ENCODE measurements around a stretch of chr14.

DNA sequence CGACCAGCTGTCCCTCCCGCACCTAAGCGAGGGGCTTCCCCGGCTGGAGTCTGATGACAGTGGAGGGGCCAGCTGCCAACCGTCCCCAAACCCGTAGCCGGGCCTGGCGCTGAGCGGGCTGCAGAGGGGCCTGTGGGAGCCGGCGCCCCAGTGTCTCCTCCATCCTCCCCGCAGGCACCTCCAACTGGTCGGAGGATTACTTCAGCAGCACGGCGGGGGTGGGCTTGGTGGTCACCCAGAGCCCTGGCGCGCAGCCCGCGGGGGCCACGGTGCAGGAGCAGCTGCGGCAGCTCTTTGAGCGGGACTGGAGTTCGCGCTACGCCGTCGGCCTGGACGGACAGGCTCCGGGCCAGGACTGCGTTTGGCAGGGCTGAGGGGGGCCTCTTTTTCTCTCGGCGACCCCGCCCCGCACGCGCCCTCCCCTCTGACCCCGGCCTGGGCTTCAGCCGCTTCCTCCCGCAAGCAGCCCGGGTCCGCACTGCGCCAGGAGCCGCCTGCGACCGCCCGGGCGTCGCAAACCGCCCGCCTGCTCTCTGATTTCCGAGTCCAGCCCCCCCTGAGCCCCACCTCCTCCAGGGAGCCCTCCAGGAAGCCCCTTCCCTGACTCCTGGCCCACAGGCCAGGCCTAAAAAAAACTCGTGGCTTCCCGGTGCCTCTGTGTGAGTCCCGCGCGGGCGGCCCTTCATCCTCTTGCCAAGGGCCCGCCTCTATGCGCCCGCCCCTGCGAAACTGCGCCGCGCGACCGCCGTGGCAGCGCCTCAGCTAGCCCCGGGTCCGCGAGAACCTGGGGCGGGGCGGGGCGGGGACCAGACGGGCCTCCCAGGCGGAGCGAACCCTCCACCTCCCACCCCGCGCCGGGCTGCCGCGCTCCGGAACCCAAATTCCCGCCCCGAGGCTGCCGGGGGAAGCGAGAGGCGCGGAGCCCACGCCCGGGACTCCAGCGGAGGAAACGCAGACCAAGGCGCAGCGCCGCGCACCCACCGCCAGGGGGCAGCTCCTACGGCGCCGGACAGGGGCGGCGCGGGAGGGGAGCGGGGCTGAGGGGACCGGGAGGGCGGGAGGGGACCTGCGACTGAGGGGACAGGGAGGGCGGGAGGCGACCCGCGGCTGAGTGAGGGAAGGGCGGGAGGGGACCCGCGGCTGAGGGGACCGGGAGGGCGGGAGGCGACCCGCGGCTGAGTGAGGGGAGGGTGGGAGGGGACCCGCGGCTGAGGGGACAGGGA lies 8.3 kb downstream of the PLD4 start:
- PRO-cap, 4 experiments: peak in 4 of 4 experiments; most common plus-strand start position 1,012 of the sequence (in 2); most common minus-strand start position 786 of the sequence (in 2)
- RAMPAGE, long total RNA, 4 experiments: no peak in any of the 4 experiments

DNA sequence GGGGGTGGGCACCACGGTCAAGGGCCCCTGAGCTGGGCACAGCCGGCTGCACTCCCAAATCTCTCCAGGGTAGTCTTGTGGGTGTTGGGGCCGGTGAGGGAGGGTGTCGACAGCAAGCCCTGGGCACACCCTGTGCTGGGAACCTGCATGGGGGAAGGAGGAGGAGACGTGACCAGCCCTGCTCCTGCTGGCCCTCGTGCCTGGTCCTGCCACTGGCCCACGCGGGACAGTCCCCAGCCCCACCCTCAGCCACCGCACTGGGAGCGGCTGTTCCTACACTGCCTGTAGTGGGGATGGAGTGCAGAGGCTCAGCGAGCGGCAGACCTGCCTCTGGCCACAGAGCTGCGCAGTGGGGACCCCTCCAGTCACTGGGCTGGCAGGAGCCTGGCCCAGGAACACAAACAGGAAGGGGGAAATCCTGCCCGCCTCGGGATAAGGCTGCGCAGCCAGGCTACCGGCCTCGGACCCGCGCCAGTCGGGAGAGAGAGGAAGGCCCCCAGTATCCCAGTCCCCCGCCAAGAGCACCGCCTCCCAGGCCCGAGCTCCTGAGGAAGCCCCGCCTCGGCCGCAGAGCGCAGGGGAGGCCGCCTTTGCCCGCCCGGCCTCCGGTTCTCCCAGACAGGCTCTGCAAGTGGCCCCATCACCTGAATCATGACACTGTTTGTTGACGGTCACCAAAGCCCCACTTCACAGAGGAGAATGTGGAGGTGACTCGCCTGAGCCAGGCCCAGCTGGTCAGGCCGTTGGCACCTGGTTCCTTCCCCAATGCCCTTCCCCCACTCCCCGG lies 10.6 kb downstream of the AHNAK2 start:
- PRO-cap, 4 experiments: peak in 1 of 4 experiments; most common plus-strand start position 570 of the sequence (in 1); most common minus-strand start position 484 of the sequence (in 1)
- RAMPAGE, long total RNA, 4 experiments: no peak in any of the 4 experiments

GRCh38 chr14:104977080-104977483 lies 1.1 kb downstream of the AHNAK2 start:
- PRO-cap, 4 experiments: no peak in any of the 4 experiments
- RAMPAGE, long total RNA, 4 experiments: no peak in any of the 4 experiments

- PRO-cap, 4 experiments: peak in 2 of 4 experiments; most common plus-strand start chr14:105033583 (in 1); most common minus-strand start chr14:105033652 (in 1)
- RAMPAGE, long total RNA, 4 experiments: start-site peak on the minus strand in 3 of 4 experiments, at chr14:105033506-105033630 at its widest, 8 to 11 reads per replicate
Measured at GRCh38 chr14:105033295-105034198, 12.7 kb upstream of the CDCA4 start.

- PRO-cap, 4 experiments: no peak in any of the 4 experiments
- RAMPAGE, long total RNA, 4 experiments: no peak in any of the 4 experiments
Measured at GRCh38 chr14:105170855-105171542, 2.4 kb upstream of the JAG2 start.

- PRO-cap, 4 experiments: no peak in any of the 4 experiments
- RAMPAGE, long total RNA, 4 experiments: no peak in any of the 4 experiments
Measured at GRCh38 chr14:105301667-105302185, 925 bp upstream of the BRF1 start.

DNA sequence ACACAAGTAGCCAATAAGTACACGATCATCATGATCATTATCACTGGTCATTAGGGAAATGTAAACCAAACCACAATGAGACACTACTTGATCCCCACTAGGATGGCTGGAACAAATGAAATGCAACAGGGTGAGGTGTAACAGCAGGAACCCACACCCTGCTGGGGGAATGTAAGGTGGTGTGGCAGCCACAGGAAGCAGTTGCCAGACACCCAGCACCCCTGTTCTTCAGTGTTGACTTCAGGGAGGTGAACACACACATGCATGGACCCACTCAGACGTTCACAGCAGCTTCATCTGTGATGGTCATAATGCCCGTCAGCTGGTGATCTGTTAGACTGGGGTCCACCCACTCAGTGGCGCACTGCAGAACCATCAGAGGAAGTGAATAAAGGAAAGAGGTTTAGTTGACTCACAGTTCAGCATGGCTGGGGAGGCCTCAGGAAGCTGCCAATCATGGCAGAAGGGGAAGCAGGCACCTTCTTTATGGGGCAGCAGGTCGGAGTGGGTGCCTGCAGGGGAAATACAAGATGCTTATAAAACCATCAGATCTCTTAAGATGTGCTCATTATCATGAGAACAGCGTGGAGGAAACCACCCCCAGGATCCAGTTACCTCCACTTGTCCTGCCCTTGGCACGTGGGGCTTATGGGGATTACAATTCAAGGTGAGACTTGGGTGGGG lies 22.7 kb upstream of the TEX22 start:
- PRO-cap, 4 experiments: no peak in any of the 4 experiments
- RAMPAGE, long total RNA, 4 experiments: no peak in any of the 4 experiments

GRCh38 chr14:105466339-105467046 lies 8.1 kb upstream of the CRIP2 start:
- PRO-cap, 4 experiments: no peak in any of the 4 experiments
- RAMPAGE, long total RNA, 4 experiments: no peak in any of the 4 experiments

DNA sequence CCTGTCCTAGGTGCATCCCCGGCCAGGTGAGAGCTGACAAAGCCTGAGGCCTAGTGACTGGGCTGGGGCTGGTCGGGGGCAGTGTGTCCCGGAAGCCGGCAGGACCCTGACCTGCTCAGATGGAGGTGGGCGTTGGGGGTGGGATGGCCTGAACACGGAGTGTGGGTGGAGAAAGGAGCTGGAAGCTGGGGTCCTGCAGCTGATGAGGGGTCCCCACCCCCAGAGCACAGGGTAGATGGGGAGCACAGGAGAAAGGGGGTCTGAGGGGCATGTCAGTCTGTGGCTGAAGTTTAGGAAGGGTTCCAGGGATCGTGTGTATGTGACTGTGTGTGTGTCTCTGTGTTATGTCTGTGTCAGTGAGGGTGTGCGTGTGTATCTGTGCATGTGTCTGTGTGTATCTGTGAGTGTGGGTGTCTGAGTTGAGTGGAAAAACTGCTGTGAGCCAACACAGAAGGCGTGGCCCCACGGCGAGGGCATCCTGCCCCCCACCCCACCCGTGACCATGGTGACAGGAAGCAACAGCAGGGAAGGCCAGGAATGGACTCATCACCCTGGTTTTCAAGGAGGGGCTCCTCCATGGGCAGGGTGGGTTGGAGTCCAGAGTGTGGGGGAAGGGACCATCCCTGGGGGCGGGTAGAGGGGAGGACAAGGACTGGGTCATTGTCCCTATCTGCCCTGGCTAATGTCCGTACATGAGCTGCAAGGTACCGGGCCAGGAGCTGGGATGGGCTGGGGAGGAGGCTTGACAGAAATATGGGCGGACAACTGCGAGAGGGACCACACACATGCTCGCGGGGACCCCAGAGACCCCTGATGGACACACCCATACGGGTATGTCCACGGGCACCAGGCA lies 2.2 kb upstream of the CRIP1 start:
- PRO-cap, 4 experiments: no peak in any of the 4 experiments
- RAMPAGE, long total RNA, 4 experiments: start-site peak on the minus strand in 1 of 4 experiments, centred at position 621 of the sequence, 6 reads per replicate

DNA sequence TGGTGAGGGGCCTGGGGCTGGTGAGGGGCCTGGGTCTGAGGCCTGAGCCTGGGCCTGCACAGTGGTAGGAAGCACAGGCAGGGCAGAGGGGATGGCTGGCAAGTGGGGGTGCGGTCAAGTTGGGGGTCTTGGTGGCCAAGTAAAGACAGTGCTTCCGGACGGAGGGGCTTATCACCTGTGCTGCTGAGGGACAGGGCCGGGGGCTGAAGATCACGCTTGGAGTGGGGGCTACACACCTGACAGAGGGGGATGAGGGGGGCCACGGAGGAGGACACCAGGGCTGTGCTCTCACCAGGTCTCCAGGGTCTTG lies 12.2 kb downstream of the TEDC1 start:
- PRO-cap, 4 experiments: no peak in any of the 4 experiments
- RAMPAGE, long total RNA, 4 experiments: no peak in any of the 4 experiments

GRCh38 chr14:105707721-105708775 lies 181.7 kb downstream of the TMEM121 start:
- PRO-cap, 4 experiments: no peak in any of the 4 experiments
- RAMPAGE, long total RNA, 4 experiments: start-site peak on the plus strand in 3 of 4 experiments, at chr14:105707809-105708448 at its widest, 6 to 250 reads per replicate; start-site peak on the minus strand in 1 of 4 experiments, at chr14:105708010-105708667 at its widest, 351 to 575 reads per replicate

- PRO-cap, 4 experiments: peak in 1 of 4 experiments; most common plus-strand start chr14:105885679 (in 1); most common minus-strand start chr14:105885492 (in 1)
- RAMPAGE, long total RNA, 4 experiments: start-site peak on the minus strand in 1 of 4 experiments, at chr14:105885492-105885603 at its widest, 41 reads per replicate
Measured at GRCh38 chr14:105885363-105885900, 359.0 kb downstream of the TMEM121 start.

DNA sequence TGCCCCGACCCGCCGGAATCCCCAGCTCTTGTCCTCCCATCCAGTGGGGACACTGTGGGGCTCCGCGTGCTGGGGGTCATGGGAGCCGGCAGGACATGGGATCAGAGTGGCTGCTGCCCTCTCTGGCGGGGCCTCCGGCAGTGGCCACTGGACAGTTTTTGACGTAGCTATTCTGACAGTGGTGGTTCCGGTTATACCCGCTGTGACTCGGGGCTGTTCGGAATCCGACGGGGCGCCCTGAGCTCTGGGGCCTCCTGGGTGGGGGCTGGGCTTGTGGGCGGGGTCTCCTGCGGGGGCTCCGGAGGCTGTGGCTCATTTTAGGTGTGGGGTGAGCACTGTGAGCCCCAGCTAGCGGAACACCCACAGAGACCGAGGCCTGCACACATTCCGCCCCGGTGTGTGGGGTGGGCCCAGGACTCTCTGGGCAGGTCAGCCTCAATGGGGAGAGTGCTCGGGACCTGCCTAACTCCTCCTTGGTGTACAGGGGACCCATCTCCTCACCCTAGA lies 374.1 kb downstream of the TMEM121 start:
- PRO-cap, 4 experiments: peak in 1 of 4 experiments; most common plus-strand start position 315 of the sequence (in 1)
- RAMPAGE, long total RNA, 4 experiments: no peak in any of the 4 experiments

DNA sequence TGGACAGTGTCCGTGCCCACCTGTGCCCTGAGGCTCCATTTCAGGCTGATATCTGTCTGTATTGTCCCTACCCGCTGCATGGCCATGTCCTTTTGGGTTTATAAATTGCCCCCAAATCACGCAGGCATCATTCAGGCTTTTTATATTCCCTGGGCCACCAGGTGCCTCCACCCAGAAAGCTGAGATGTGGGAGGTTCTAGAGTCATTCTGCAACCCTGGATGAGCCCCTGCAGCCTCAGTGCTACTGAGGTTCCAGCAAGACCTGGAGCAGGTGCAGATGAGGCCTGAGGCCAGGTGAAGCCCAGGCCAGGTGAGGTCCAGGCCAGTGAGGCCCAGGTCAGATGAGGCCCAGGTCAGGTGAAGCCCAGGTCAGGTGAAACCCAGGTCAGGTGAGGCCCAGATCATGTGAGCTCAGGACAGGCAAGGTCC lies 388.2 kb downstream of the TMEM121 start:
- PRO-cap, 4 experiments: no peak in any of the 4 experiments
- RAMPAGE, long total RNA, 4 experiments: start-site peak on the minus strand in 3 of 4 experiments, centred at positions 73 to 116 of the sequence, 10 to 110 reads per replicate

DNA sequence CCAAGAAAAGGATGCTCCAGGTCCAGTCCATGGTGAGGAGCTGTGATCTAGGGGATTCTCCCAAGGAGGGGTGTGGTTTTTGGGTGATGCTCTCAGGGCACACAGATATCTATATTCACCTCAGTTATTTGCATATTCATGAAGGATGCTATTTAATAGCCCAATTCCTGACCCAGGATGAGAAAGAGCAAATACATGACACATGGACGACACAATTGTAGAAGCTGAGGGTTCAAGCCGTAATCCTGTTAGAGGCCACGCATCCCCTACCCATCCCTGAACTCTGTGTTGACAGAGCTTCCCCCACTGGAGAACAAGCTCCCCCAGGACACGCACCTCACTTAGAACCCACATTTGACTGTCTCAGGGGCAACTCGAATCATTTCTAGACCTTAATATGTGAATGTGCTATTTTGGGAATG lies 658.9 kb downstream of the TMEM121 start:
- PRO-cap, 4 experiments: no peak in any of the 4 experiments
- RAMPAGE, long total RNA, 4 experiments: start-site peak on the minus strand in 3 of 4 experiments, centred at positions 68 to 77 of the sequence, 1,018 to 5,650 reads per replicate

DNA sequence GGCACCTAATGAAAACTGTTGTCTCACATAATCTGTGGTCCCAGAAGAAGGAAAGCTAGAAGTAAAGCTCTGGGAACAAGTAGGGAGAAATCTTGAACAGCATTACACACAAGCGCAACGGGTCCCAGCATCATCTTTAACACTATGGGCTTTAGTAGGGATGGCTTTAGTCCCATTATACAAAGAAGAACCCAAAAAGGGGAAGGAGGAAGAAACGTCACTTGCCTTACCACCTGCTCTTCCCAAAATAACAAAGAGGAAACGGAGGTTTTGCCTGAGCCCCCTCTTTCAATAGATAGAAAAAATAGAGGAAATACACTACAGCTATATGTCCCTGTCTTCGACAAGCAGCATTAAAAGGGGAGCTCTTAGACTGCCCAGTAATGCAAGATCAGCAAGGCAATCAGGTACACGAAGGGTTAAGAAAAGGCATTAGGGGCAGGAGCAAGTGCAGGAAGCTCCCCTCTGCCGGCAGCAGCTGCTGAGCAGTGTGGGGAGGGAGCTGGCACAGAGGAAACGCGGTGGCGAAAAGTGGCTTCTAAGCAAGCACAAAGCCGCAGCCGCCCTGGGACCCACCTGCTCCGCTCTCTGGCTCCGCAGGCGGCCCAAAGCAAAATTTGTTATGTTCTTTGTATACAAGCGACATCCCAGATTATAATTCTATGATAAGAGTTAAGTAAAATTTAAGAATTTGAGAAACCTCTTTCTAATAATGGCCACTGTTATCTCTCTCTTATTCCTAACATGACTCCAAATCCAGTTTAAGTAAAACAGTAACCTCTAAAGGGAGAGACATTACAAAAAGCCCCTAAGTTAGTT lies 1172.4 kb downstream of the TMEM121 start:
- PRO-cap, 4 experiments: peak in 2 of 4 experiments; most common plus-strand start position 545 of the sequence (in 1)
- RAMPAGE, long total RNA, 4 experiments: no peak in any of the 4 experiments

All from spleen (tissue), 7 donors.